Neural cell (in vitro differentiated cells): Measurements from ENCODE around the gene H3C12.

- RAMPAGE, long total RNA, result no peak
Measured at GRCh38 chr6:27890319-27891441, at the start of gene H3C12. Gene H3C12, minus strand, starts transcription at chr6:27890826.

DNA sequence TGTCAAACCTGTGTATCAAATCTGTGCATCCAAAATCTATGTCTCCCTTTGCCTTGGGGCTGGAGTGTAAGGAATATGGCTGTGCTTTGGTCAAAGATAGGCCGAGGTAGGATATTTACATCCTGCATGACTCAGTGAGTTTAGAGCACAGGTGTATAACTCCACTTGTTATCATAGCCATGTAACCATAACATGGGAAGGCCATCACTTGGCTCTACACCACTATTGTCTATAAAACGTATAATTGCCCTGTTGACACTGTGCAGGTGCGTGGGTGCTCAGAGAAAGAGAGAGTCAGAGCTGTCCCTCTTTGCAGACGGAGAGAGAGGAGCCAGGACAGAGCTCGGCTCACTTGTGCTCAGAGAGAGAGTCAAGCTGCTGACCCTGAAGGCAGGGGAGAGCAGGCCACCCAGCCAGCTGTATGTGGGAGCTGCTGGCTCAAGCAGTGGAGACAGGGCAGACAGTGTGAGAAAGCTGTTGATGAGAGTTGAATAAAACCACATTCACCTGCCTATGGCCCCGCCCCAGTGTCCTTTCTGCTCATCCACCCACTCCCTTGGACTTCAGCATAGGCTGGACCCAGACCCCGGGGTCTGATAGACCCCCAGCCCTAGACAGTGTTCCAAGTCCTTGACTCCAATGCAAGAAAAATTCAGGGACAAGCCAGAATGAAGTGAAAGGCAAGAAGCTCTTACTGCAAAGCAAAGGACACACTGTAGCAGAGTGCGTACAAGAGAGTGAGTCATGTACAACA is 46.1 kb downstream of the OR2B6 start:
- RAMPAGE, long total RNA, result no peak

DNA sequence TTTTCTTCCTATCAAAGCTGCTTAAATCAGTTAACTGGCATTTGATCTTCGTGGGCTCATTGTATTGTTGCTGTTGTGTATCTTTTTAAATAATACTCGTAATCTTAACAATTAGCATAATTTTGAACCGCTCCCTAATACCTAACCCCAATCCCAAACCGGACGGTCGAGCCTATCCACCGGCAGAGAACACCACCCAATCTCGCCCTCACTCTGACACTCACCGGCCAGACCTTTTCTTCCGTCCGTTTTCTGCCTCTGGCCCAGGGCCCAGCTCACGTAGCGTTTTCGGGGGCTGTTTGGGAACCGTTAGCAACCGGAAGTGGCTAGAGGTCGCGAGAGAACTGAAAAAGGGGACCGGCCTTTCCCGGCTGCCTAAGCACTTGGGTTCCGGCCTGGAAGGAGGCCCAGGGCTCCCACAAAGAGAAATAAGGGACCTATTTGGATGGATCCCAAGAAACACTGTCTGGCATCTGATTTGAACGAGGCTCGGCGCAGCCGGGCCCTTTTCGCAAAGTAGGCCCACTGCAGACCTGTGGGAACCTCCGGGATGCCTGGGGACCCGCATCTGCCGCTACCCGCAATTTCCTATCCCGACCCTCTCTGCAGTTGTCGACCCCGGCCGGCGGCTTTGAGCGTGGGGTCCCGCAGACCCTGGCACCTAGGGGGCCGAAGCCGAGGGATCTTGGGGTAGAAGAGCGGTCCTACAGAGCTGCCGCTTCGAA is 5.0 kb upstream of the ZKSCAN8 start:
- RAMPAGE, long total RNA, result start-site peak on the minus strand centred at position 294 of the sequence, 71 bp wide, 587 and 496 reads in 2 replicates

- RAMPAGE, long total RNA, result no peak
Measured at GRCh38 chr6:28226811-28227693, 2.0 kb downstream of the ZSCAN9 start.

GRCh38 chr6:28232347-28233067 is 7.4 kb downstream of the ZSCAN9 start:
- RAMPAGE, long total RNA, result no peak

DNA sequence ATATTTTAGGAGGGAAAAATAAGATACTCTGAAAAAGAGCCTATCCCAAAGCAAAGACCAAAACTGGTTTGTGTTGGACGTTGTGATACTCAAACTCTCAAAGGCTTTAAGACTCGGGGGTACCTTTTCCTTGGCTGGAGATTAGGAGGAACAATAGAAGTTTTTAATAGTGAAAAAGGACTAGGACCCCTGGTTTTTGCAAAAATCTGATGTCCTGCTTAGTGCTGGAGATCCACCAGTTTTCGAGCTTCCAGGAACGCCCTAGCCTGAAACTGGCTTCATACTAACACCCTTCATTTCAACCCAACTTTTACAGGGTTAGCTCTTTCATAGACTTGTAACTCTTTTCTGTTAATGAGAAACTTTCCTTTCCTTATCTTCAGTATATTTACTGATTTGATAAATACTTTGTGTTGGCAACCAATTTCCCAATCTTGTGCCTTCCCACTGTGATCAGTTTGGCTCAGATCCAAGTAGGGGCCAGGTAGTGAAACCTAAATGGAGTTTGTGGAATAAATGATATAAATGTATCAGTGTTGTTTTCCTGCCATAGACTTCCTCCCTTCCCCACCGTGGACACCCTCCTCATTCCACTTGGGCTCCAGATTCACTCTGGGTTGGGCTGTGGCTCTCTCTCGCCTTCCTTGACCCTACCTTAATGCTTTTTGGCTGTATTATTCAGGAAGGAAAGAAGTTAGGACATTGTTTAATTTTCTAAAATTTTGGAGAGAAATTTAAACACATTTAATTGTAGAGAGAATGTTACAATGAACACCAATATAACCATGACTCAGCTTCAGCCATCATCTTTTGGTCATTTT is 1.2 kb downstream of the ZKSCAN3 start:
- RAMPAGE, long total RNA, result no peak

DNA sequence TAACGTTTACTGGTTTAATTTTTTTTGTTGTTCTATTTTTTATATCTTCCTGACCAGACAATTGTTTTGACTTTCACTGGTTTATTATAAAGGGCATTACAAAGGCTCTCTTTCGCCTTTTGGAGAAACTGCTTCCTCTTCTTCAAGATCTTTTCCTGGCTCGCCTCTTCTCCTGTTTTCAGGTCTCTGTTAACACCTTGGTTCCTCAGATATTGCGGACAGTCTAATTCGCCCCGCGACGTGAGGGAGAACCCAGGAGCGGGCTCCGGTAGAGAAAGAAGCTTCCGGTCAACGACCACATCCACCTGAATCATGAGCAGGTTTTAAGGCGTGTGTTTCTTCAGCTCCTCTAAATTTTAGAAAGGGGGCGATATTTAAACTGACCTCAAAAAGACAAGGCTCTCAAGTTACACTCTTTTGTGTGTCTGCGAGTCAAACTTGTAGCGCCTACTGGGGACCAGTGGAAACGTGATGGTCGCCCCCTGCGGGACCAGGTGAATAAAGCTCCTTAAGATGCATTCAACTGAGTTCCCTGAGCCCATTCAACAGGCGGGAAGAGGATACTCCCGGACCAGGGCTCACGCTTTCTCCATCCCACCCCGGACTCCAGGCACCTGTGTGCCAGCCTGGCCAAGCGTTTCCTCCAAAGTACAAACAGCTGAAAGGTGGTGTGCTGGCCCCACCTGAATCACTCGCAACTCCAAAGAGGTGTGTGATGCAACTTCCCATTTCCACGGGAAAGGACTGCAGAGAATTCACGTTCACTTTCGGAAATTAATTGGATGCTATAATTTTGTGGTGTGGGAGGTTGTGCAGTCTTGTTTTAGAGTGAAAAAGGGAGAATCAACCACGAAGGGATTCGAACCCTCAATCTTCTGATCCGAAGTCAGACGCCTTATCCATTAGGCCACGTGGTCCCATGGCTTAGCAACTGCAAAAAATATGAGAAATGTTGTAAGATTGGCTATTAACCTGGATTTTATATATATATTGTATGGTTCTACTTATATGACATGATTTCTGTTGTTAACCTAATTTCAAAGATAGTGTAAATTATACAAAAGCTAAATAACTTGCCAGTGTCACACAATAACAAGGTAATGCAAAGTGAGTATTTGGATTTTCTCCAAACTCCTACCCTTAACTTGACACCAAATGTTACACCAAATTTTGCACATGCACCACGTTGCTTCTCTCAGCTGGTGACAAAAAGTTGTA is 17.0 kb downstream of the GPX5 start:
- RAMPAGE, long total RNA, result no peak

DNA sequence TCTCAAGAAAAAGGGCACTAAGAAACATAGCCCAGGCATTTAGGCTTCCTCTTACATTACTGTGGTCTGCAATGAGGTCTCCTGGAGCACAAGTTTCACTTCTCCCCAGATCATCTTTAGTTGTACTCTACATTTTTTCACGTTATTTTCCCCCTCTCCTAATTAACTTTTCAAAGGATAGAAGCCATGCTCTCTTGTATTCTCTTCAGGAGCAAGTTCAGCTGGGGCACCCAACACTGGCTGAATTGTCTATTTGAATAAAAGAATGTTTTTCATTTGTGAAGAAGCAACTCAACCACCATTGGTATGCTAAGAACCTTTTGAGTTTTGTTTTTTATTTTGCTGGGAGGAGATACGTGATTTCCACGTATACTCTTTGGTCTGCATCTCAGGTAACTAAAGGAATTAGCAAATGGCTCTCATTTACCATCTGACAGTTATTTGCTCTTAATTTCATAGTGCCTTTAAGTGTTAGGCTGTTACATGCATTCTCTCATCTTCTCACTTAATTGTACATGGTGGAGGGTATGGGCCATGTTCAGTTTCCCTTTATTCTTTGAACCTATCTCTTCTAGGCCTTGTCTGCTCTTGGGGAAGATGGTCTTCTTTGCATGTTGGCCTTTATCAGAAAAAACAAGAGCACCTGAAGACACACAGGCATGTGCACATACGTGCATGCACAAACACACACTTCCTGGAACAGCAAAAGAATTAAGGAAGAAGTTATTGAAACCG is 22.6 kb downstream of the TRIM27 start:
- RAMPAGE, long total RNA, result no peak

- RAMPAGE, long total RNA, result no peak
Measured at GRCh38 chr6:28914940-28915507, 8.8 kb downstream of the TRIM27 start.

DNA sequence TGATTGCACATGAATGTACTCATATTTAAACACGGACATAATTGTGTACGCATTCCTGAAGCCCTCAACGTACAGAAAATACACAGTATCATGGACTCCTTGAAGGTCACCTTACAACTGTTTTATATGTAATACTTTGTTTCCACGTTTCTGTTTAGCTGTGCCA is 1.4 kb downstream of the TRIM27 start:
- RAMPAGE, long total RNA, result no peak

DNA sequence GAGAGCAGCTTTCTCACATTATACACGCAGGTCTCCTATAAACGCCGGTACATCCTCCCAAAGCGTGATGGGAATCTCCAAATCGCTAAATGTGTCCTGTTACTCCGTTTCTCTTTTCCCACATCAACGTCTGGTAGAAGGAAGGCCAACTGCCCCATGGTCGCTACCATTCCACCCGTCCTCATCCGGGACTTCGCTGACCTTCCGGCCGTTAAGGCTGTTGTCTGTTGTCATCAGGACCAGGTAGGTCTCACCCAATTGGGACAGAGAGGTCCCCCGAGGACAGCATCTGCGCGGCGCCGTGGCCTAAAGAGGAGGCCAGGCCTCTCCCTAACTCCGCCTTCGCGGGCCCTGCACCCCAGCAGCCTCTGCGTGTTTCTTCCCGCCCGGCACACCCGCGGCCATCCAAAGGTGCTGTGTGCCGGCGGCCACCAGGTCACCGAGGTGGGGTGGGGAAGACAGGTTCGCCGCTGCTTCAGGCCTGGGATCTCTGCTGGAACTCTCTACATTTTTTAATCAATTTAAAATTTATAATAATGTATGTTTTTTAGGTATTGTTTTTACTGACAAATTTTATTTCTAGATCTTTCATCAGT is 9.1 kb downstream of the OR2W1 start:
- RAMPAGE, long total RNA, result no peak

DNA sequence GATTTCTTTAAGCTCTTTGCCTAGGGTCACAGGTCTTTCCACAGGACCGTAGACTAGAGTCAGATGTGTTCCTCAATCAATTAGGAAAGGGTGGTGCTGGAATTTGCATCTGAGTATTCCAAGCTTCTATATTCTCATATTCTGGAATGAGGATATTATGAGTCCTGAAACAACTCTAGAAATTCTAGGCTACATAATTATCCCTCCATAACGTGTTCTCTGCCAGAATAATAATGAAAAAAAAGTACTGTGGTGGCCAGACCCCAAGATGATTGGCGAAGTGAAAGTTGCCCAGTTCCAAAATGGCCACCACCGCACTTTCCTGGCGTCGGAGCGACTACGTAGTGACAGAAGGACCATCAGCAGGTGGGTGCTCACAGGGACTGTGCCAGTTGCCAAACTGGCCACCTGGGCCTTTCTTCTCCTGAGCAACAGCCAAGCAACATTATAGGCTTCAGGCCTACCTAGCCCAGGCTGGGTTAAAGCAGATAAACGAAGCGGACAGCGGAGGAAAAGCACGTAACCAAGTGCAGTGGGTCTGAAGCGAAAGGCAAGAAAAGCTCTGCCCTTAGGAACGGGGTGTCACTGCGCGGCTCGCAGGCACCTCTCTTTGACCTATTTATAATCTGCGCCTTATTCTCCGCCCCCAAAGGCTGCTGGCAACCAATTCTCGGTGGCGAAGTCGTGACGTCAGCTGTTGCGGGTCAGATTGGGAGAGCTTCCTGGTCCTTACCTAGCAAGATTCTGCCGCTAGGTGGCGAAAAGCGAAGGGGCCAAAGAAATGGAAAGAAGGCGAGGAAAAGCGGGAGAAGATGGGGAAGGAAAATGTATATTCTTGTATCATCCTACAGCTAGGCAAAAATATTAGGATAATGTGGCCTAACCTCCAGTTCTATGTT is 7.1 kb upstream of the MOG start:
- RAMPAGE, long total RNA, result no peak

DNA sequence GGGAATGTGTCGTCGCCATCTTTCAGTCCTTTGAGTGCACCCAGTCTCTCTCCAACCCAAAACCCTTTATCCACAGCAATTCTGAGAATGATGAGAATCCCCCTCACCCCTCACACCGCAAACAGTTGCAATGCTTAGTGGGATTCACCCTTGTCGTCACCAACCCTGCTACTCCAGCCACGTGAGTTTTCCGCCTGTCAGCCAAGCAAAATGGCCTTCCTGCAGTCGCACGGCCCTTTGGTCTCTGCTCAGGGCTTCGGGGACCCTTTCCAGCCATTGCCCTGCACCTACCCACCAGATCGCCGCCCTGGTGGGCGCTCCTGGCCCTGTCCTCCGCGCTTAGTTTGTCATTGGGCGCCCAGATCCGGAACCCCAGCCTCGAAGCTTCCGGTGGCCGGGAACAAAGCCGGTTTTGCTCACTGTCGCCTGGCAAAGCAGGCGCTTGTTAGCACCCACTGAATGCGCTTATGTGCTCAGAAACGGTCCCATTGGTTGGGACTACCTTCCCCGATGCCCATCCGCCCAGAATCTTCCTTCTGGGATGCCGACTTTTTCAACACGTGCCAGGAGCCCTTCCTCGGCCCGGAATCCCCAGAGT is 585 bp downstream of the ZFP57 start:
- RAMPAGE, long total RNA, result no peak

DNA sequence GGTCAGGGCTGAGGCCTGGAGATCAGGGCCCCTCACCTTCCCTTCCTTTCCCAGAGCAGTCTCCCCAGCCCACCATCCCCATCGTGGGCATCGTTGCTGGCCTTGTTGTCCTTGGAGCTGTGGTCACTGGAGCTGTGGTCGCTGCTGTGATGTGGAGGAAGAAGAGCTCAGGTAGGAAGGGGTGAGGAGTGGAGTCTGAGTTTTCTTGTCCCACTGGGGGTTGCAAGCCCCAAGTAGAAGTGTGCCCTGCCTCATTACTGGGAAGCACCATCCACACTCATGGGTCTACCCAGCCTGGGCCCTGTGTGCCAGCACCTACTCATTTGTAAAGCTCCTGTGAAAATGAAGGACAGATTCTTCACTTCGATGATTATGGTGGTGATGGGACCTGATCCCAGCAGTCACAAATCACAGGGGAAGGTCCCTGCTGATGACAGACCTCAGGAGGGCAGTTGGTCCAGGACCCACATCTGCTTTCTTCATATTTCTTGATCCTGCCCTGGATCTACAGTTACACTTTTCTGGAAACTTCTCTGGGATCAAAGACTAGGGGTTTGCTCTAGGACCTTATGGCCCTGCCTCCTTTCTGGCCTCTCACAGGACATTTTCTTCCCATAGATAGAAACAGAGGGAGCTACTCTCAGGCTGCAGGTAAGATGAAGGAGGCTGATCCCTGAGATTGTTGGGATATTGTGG is 2.3 kb downstream of the HLA-F start:
- RAMPAGE, long total RNA, result no peak

DNA sequence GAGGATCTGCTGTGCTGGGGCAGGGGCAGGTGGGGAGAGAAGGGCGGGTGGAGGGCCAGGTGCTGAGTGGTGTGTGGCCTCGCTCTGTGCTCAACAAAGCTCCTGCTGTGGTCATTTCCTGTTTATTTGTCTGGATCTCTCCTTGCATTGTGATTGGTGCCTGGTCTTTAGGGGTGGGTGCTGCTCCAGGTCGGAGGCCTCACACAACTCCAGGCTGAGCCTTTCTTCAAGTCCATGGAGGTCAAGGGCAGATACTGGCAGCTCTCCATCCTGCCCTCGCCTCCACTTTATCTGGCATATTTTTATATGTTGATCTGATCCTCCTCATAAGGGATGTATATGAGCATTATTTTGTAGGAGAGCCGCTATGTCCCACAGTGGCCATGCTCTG is 36.2 kb downstream of the HLA-F start:
- RAMPAGE, long total RNA, result no peak

DNA sequence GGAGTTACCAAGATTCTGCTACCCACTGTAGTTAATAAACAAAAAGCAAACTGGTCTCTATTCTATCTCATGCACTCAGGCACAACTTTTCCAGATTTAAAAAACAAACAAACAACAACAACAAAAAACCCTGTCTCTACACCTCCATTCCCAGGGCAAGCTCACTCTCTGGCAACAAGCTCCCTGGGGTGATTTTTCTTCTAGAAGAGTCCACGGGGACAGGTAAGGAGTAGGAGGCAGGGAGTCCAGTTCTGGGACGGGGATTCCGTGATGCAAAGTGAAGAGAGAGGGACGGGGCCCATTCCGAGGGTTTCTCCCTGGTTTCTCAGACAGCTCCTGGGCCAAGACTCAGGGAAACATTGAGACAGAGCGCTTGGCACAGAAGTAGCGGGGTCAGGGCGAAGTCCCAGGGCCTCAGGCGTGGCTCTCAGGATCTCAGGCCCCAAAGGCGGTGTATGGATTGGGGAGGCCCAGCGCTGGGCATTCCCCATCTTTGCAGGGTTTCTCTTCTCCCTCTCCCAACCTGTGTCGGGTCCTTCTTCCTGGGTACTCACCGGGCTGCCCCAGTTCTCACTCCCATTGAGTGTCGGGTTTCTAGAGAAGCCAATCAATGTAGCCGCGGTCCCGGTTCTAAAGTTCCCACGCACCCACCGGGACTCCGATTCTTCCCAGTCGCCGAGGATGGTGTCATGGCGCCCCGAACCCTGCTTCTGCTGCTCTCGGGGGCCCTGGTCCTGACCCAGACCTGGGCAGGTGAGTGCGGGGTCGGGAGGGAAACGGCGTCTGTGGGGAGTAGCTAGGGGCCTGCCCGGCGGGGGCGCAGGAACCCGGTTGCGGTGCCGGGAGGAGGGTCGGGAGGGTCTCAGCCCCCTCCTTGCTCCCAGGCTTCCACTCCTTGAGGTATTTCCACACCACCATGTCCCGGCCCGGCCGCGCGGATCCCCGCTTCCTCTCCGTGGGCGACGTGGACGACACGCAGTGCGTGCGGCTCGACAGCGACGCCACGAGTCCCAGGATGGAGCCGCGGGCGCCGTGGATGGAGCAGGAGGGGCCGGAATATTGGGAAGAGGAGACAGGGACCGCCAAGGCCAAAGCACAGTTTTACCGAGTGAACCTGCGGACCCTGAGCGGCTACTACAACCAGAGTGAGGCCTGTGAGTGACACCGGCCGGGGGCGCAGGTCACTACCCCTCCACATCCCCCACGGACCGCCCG is 35.7 kb upstream of the HLA-G start:
- RAMPAGE, long total RNA, result no peak

GRCh38 chr6:29946222-29946611 is 3.9 kb downstream of the HLA-A start:
- RAMPAGE, long total RNA, result no peak

DNA sequence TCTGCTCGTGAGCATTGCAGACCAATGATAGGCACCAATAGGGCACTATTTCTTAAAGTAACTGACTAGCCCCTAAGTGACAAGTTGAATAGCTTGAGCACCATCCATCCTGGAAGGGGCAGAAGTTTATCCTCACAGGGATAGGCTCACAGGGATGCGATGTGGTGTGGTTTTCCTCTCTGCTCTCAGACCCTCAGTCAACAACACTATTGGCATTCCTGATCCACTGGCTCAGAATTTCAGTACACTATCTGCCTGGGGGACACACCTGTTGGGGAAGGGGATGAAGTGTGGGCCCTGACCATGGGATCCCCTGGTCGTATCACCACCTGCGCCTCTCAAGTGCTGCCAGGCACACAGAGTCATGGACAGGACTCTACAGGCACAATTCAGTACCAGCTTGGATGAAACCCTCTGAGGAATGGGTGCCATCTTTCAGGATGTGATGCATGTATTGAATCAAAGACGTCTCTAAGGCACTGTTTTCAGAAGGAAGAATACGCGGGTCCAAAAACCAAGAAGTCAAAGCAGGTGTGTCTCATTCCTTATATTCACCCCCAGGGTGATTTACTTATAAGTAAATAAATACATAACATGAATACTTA is 6.8 kb downstream of the HLA-A start:
- RAMPAGE, long total RNA, result no peak

DNA sequence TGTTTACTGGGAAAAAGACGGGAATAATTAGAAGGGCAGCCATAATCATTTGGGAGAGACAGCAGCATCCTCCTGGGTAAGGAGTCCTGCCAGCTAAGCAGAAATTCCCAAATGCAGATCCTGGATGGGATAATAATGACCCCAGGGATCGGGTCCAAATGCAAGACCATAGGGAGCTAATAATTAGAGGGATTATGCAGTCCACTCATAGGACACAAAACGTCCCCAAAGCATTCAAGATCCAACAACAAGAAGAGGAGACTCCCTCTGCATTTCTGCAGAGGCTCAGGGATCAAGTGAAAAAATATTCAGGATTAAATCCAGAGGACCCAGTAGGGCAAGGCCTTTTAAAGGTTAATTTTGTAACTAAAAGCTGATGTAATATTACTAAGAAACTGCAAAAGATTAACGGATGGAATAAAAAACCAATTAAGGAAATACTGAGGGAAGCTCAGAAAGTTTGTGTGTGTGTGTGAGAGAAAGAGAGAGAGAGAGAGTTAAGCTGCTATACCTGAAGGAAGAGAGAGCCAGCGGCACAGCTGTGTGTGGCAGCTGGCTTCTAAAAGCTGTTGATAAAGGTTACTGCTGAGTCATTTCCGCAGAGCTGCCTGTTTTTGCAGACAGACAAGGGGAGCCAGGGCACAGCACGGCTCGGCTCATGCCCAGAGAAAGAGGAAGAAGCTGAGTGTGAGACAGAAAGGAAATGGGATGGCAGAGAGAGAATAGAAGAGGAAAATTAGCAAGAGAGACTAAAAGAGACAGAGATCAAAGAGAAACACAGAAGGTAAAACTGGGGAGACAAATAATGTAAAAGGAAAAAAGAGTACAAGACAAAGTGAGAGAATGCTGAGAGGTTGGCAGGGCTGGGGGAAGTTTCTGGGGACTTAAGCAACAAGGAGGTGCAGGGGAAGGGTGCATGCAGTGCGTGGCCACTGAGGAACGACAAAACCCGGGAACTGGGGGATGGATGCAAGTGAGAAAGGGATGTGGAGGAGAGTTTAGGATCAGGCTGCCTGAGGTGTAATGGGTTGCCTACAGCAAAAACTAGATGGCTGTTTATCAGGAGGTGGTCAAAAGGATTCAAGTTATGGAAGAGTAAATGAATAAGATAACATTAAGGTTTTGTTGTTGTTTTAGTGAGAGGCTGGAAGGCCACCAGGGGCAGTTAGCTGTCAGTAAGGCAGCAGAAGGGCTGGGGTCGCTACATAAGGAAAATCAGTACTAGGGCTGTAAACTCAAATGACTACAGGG is 22.5 kb downstream of the HLA-A start:
- RAMPAGE, long total RNA, result no peak

DNA sequence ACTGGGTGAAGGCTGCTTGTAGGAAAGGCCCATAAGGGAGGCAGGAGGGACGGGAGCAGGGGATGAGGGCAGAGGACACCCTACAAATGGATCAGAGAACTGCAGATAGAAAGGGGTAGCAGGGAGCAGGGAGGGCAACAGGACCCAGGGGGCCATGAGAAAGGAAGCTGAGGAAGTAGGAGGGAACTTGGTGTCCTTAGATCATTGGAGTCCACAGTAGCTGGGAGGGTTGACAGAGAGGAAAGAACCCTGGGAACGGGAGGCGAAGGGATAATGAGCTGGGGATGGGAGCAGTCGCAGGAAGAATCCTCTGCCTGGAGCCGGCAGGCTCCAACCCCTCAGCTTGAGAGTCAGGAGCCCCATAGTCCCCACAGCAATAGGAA is 32.5 kb downstream of the HLA-A start:
- RAMPAGE, long total RNA, result no peak